Colon Carcinoma Metastatic in the Lung (tissue), 2 donors: Measurements from ENCODE around the gene SLIRP.

DNA sequence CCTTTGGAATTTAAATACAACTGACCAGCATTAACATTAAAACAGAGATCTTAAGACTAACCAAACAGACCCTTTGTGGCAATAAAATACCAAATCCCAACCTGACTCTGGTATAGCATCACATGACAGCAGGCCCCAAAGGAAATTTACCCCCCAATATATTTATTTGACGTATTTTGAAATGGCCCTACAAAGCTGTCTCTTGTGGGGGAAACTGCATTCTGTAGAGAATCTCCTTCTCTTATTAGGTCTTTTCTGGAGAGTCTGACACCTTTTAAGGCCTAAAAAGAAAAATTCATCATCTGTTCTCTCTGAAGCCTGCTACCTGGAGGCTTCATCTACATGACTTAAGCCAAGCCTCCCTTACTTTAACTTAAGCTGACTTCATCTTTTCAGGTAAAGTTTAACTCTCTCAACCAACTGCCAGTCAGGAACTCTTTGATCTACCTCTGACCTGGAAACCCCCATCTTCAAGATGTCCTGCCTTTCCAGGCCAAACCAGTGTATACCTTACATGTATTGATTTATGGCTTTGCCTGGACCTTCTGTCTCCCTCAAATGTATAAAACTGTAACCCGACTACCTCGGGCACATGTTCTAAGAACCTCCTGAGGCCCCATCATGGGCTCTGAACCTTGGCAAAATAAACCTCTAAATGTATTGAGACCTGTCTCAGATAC lies 17.4 kb downstream of the GSTZ1 start:
- PRO-cap, 2 experiments = no peak in any of the 2 experiments

- PRO-cap, 2 experiments = no peak in any of the 2 experiments
These were observed 6.3 kb downstream of the VIPAS39 start for GRCh38 chr14:77451169-77451424.

- PRO-cap, 2 experiments = no peak in any of the 2 experiments
These were observed 1.1 kb downstream of the AHSA1 start for GRCh38 chr14:77458980-77459453.

- PRO-cap, 2 experiments = no peak in any of the 2 experiments
These were observed 3.2 kb downstream of the SPTLC2 start for GRCh38 chr14:77613268-77613611.

DNA sequence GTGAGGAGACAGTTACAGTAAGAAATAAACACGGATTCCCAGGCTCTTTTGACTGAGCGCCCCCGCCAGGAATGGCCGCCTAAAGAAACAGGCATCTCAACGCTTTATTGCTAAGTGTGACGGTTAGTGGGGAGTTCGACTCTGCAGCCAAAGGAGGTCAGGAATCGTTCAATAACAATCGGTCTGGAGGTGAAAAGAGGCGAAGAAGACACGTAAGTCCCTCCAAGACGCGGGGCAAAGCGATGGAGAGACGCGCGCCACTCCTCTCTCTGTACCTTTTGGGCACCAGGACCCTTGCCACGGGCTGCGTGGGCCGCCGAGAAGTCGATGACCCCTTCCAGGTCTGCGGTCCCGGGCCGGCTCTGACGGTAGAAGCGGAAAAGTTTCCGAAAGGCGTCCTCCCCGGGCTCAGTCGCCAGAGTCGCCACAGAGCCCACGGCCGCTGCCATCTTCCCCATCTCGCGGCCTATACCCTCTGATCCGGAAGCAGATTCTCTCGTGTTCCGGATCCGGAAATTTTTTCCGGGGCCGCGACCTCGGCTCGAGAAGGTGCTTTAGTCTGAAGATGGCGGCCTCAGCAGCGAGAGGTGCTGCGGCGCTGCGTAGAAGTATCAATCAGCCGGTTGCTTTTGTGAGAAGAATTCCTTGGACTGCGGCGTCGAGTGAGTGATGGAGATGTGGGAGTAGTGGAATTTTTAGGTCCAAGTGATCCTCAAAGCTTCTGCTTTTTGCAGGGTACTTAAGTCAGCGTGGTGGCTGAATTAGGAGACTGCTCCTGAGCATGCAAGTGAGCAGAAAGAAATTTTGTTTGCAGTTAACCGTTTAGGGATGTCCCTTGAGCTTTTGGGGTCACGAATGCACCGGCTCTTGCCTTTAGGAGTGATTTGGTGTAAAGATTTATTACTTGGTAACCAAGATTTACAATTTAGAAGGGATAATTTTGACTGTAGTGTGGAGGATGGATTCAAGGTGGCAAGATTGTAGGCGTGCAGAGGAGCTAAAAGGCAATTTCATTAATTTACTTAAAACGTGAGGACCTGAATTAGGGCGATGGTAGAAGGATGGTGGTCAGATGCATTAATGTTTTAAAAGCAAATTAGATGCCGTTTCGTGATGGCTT lies at the start of gene SLIRP:
Gene SLIRP (plus strand): TSS at position 557 of the 1,120 bp plus-strand sequence.
- PRO-cap, 2 experiments = peak in 2 of 2 experiments; most common plus-strand start position 557 of the sequence (in 2); most common minus-strand start position 468 of the sequence (in 1)

GRCh38 chr14:77717321-77717932 lies 9.5 kb downstream of the SLIRP start:
- PRO-cap, 2 experiments = no peak in any of the 2 experiments

GRCh38 chr14:77979599-77980100 lies 179.7 kb downstream of the ADCK1 start:
- PRO-cap, 2 experiments = no peak in any of the 2 experiments

GRCh38 chr14:77988986-77989396 lies 181.2 kb upstream of the NRXN3 start:
- PRO-cap, 2 experiments = no peak in any of the 2 experiments

- PRO-cap, 2 experiments = no peak in any of the 2 experiments
These were observed 233.1 kb downstream of the NRXN3 start for GRCh38 chr14:78403102-78403787.

DNA sequence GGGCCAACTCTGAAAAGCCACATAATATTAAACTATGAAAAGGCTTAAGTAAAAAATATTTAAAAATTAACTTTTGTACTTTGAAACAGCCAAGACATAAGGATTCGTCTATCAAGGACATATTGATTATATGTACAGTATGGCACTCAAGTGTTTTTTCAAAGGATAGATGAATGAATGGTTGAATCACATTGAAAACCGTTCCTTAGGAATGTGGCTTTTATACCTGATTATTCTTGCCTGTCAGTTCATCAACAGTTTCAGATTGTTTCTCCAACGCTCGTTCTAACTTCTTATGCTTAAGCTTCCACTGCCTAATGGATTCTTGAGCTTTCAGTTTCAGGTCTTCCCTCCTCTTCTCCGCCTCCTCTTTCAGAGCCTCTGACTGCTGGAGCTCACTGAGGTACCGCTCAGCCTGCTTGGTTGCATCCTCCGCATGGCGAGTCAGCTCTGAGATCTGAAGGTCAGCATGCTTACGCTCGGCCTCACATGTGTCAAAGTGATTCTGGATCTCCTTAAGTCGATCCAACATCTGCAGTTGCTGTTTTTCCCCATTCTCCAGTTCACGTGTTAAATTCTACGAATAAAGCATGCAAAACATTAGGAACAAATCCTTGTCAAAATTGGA lies 148.9 kb downstream of the CEP128 start:
- PRO-cap, 2 experiments = no peak in any of the 2 experiments

- PRO-cap, 2 experiments = no peak in any of the 2 experiments
These were observed 1.6 kb downstream of the TSHR start for GRCh38 chr14:80956832-80957696.

- PRO-cap, 2 experiments = no peak in any of the 2 experiments
These were observed 37.8 kb downstream of the GTF2A1 start for GRCh38 chr14:81182792-81183482.

DNA sequence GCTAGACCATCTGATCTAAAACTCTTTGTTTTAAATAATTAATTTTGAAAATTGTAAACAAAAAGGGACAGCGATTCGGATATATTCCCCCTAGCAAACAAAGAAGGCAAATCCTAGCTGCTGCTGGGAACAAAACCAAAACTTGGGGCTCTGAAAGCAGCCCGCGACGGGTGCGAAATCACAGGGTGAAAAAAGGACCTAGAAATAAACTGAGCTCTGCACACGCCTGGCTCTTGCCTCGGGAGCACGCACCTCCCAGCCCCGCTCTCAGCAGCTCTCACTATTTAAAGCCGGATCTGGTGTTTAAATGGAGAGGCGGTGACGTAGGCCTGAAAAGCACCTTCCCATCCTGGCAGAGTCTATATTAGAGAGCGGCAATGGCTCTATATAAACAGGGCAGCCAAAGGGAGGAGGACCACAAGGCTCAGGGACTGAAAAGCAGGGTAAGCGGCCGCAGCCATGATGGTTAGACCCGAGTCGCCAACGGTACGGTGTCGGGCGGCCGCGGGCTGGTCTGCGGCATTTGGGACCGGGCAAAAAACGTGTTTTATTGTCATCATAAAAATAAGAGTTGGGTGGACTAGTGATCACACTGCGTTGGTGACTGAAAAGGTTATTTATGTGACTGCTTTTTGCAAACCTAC lies 1.6 kb downstream of the GTF2A1 start:
- PRO-cap, 2 experiments = peak in 2 of 2 experiments; most common plus-strand start position 390 of the sequence (in 2); most common minus-strand start position 279 of the sequence (in 2)

- PRO-cap, 2 experiments = peak in 2 of 2 experiments; most common plus-strand start chr14:81221049 (in 2); most common minus-strand start chr14:81221297 (in 1)
These were observed 363 bp upstream of the GTF2A1 start for GRCh38 chr14:81221012-81221632.

DNA sequence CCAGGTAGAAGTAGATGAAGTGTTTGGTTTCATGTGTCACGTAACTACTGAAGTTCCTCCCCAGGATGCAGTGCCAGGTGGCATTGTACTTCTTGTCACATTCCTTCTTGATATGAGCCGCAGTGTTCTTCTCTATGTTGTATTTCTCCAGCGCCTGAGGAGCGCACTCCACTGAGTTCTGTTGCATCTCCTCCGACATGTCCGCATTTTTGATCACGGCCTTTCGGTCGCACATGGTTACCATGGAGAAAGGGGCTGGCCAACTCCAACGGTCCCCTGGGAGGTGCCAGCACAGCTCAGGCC lies 25.5 kb upstream of the GTF2A1 start:
- PRO-cap, 2 experiments = no peak in any of the 2 experiments

GRCh38 chr14:81366015-81366573 lies 34.0 kb downstream of the STON2 start:
- PRO-cap, 2 experiments = no peak in any of the 2 experiments

DNA sequence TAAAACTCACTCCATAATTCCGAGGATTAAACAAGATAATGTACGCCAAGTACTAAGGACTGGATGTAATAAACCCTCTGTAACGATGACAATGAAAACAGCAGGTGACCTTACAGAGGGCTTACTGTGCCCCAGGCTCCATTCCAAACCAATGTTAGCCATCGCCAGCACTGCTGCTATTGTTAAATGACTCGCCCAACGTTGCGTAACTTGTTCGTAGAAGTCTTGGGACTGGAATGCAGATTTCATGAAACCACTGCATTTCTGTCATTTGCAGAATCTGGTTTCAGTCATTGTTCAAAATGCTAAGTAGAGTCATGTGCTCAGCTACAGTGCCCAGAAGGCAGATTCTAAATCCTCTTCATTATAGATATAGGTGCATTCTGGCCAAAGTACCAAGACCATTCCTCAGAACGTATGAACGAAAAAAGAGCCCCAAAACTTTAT lies 772 bp upstream of the STON2 start:
- PRO-cap, 2 experiments = no peak in any of the 2 experiments

- PRO-cap, 2 experiments = no peak in any of the 2 experiments
These were observed 34.1 kb upstream of the STON2 start for GRCh38 chr14:81434015-81434921.

DNA sequence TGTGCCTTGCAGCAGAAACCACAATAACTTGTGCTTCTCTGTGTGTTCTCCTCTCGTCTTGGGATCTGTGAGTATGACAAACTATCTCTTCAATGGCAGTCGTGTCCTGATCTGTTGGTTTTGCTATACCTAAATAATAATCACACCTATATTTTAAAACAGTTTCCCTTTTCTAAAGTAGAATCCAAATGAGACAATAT lies 67.4 kb upstream of the SEL1L start:
- PRO-cap, 2 experiments = peak in 2 of 2 experiments; most common minus-strand start position 59 of the sequence (in 2)

- PRO-cap, 2 experiments = no peak in any of the 2 experiments
These were observed 1367.3 kb upstream of the SEL1L start for GRCh38 chr14:82901026-82901327.